Hair follicular keratinocyte (primary cell): ENCODE measurements around the genes ZDHHC8 and AIFM3.

DNA sequence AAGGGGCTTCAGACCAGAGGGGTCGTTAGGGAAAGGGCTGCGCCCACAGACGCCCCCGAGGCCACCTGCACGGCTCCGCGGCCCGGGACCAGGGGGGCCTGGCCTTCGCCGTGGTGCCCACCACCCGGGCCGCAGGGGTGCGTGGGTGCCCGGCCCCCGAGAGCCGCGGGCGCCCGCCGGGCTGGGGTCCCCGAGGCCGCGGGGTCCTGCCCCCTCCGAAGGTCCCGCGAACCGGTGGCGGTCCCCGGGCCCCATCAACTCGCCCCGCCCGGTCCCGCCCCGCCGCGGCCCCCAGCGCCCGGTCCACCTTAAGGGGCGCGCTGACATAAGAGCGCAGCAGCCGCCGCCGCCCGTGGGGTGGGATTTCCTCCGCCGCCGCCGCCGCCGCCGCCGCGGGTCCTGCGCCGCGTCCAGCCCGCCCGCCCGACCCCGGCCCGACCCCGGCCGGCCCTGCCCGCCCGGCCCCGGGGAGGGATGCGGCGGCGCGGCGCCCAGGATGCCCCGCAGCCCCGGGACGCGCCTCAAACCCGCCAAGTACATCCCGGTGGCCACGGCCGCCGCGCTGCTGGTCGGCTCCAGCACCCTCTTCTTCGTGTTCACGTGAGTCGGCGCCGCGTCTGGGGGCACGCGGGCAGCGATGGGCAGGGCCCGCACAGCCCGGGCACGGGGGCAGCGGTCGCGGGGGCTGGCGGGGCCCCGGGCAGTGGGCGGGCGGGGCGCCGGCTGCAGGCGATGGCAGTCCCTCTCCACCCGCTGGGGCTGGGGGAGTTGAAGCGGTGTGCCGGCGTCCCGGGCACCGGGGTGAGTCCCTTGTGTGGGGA lies at the start of gene ZDHHC8:
Gene ZDHHC8, plus strand, starts transcription at position 353 of the 821 bp plus-strand sequence.
- RAMPAGE, long total RNA, result no peak

GRCh38 chr22:20242701-20243186 lies 25.4 kb downstream of the RTN4R start:
- RAMPAGE, long total RNA, result no peak

DNA sequence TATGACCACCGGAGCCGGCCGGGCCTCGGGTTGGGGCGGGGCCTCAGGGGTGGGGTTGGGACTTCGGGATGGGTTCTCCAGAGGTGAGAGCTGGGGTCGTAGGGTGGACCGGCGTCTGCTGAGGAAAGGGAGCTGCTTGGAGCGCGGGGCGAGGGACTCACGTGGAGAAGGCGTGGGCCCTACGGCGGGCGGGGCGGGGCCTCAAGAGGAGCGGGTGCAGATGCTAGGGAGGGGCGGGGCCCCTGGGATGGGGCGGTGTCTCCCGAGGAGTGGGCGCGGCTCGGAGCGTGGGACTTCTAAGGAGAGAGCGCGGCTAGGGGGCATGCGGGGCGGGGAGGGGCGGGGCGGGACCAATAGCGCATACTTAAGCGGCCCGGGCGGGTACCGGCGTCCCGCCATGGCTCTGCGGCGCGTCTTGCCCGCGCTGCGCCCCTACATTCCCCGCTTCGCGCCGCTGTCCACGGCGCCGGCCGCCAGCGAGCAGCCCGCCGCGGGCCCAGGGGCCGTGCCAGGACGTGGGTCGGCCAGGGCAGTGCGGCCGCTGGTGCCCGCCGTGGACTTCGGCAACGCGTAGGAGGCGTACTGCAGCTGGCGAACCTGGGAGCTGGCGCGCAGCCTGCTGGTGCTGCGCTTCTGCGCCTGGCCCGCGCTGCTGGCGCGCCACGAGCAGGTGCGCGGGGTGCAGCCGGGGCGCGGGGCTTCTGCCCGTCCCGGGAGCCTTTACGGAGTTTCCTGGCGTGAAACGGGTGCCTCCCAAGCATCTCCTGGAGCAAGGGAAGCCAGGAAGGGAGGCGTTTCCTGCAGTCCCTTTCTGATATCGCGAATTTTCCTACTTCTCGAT lies 20.3 kb downstream of the DGCR6L start:
- RAMPAGE, long total RNA, result no peak

DNA sequence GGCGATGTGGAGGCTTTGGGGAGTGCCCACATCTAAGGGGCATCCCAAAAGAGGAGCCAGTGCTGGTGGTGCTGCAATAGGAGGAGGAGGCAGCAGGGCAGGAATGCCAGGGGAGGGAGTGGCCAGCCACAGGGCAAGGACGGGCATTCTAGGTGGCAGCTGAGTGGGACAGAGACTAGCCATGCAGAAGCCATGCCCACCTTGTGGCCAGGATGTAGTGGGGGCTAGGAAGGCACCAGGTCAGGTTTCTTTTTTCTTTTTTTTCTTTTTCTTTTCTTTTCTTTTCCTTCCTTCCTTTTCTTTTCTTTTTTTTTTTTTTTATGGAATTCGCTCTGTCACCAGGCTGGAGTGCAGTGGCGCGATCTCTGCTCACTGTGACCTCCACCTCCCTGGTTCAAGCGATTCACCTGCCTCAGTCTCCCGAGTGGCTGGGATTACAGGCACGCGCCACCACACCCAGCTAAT lies 18.8 kb downstream of the DGCR6L start:
- RAMPAGE, long total RNA, result no peak

DNA sequence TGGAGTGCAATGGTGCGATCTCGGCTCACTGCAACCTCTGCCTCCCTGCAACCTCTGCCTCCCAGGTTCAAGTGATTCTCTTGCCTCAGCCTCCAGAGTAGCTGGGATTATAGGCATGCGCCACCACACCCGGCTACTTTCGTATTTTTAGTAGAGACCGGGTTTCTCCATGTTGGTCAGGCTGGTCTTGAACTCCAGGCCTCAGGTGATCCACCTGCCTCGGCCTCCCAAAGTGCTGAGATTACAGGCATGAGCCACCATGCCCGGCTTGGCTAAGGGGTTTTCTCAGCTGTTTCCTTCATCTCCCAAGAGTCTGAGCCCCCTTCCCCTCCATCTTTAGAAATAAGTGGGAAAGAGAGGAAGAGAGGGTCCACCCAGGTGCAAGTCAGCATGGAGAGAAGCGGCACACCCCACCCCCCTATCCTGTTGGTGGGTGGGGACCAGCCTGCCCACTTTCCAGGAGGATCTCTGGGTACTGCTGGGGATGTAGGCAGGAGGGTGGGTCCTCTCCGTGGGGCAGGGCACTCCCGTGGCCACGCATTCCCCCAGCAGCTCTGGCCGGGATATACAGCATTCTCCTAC lies 9.2 kb downstream of the SCARF2 start:
- RAMPAGE, long total RNA, result no peak

DNA sequence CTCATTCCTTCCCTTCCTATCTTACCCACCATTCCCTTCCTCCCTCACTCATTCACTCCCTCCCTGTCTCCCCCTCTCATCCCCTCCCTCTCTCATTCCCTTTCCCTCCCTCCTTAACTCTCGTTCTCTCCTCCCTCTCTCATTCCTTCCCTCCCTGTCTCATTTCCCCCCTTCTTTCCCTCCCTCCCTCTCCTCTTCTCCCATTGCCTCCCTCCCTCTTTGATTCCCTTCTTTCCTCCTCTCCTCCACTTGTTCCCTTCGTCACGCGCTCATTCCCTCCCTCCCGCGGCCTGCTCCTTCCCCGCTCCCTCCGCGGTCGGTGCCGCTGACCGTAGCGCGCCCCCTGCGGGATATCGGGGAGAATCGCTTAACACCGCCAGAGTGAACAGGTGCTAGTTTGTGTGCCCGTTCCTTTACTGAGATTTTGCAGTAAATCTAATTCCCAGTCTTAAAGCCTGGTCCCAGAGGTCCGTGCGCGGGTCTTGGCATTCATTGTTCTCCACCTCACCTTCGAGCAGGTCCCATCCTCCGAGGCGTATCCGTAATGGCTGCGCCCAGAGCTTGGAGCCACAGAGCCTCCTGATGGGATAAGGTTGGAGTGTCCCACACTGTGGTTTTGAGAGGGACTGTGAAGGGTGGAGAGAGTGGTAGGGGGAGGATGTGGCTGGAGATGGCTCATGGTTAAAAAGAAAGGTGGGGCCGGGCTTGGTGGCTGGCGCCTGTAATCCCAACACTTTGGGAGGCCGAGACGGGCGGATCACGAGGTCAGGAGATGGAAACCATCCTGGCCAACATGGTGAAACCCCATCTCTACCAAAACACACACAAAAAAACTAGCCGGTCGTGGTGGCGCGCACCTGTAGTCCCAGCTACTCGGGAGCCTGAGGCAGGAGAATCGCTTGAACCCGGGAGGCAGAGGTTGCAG lies 966 bp upstream of the KLHL22 start:
- RAMPAGE, long total RNA, result no peak

GRCh38 chr22:20507792-20508581 lies 577 bp downstream of the MED15 start:
- RAMPAGE, long total RNA, result no peak

GRCh38 chr22:20524090-20524536 lies 16.7 kb downstream of the MED15 start:
- RAMPAGE, long total RNA, result no peak

DNA sequence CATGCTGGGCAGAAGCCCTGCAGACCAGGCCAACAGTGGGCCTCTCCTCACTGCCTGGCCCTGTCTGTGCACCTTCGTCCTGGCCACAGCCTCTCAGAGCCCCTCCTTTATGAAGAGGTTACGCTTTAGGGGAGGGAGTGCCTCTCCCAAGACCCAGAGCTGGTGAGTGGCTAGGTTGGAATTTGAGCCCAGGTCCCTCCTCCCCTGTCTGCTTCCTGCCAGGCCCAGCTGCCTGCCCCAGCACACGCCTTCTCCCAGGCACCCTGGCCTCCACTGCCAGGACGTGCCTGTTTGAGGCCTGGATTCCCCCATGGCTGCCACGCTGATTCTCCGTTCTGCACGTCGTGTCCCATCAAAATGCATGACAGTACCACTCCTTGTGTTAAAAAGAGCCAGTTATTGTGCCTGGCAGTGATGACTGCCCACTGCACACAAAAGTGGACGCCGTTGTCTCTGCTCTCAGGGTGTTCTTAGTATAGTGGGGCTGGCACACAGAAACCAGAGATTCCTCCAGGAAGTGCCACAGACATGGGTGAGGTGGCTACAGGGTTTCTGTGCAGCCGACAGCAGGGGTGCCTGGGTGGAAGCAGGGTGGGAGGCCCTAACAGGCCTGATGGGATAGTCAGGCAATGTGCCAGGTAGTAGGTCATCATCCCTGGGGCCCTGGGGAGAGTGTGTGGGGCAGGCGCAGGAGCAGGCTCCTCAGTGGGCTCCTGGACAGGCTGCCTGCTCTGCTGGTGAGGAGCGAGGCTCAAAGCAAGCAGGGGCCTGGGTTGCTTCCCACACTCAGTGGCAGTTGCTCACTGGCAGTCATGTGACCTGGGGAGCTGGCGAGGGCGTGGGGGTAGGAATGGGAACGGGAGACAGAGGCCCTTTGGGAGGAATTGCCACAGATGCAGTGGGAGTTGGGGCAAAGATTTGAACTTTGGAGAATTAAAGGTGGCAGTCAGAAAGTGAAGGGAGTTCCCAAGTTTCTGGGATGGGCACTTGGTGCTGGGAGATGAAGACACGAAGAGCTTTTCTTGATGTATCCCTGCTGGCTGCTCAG lies 24.2 kb downstream of the MED15 start:
- RAMPAGE, long total RNA, result no peak

GRCh38 chr22:20710490-20711113 lies 63.3 kb upstream of the SERPIND1 start:
- RAMPAGE, long total RNA, result no peak

DNA sequence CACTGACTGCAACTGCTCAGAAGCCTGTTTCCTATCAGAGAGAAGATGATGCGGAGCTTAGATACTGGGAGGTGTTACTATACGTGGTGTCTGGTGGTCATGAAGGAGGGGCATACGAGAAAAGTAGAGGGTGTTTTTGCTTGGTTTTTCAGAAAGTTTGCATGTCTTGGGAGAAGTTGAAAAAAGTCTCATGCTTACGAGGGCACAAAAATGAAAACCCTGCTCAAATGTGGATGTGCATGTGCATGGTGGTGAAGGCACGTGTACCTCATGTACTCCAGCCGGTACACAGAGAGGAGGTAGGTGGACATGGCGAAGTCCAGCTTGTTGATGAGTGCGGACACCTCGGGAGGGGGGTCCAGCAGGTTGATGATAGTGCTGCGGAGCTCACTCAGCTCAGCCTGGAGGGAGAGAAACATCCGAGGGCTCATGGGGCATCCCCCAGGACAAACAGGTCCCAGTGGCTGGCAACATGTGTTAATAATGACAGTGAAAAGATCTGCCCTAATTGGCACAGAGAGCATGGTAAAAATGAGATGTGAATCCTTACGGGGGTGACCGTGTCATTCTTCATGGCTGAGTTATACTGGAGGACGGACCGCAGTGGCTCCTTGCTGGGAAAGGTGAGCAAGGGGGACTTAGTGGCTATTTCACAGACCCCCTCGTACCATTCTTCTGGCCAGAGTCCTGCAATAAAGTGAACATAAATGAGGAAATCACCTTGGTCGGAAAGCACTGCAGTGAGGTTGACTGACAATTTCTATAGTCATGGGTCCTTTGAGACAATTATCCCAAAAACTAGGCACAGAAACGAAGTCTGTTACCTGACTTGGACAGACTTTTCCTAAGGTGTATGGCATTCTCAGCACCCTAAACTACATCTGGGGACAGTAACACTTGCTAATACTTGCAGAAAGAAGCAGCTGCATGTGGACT lies 9.1 kb upstream of the SERPIND1 start:
- RAMPAGE, long total RNA, result no peak

GRCh38 chr22:20772018-20772477 lies 1.9 kb upstream of the SERPIND1 start:
- RAMPAGE, long total RNA, result no peak

DNA sequence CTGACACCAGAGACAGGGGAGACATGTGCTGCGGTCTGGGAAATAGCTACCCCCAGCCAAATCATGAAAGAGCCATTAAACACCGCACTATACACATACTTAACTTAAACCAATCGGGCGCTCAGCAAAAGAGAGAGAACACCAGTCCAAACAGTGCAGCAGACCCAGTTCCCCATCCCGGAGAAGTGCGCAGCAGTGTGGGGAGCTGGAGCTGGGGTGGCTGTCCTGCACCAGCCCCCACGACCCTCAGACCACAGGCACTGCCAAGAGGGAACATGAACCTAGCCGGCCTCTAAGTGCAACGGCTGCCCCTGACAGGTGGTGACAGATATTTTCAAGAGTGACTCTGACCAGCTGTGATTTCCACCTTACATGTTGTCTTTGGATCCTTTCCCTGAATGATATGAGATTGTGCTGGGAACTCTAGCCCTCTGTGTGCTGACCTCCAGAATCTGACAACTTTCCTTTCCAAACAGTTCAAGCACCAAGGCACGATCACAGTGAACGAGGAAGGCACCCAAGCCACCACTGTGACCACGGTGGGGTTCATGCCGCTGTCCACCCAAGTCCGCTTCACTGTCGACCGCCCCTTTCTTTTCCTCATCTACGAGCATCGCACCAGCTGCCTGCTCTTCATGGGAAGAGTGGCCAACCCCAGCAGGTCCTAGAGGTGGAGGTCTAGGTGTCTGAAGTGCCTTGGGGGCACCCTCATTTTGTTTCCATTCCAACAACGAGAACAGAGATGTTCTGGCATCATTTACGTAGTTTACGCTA lies 12.7 kb downstream of the SERPIND1 start:
- RAMPAGE, long total RNA, result no peak

- RAMPAGE, long total RNA, result no peak
Observed at GRCh38 chr22:20918794-20919323, 1.7 kb downstream of the CRKL start.

DNA sequence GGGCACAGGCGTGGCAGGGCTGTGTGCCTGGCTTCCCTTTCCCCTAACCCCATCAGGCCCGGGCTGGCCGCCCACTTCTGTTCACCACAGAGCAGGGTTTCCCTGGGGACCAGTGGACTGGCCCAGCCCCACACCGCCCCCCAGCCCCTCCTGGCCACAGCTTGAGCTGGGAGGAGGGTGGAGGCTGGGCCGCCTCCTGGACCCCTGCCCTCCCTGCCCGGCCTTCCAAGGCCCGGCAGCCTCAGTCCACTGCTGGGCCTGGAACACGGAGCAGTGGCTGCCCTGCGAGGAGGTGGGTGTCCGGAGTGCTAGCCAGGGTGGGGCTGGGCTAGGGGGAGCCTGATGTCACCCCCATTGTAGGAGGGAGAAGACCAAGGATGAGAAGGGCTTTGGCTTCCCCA lies at the start of gene AIFM3:
Gene AIFM3, plus strand, starts transcription at position 244 of the 401 bp plus-strand sequence.
- RAMPAGE, long total RNA, result no peak

DNA sequence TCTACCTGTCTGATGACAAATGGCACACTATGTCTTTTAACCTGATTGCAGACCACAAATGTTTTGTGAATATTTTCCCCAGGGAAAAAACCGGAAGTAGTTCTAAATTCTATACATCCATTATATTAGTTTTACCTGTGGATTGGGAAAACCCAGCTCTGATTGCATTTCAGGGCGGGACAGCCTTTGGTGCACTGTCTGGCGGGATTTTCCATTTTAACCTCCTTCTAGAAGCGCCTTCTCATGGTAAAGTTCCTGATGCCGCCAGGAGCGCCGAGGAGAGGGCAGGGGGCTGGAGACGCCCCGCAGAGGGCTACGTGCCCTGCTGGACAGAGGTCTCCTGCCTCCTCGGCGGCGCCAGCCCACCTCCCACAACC lies 1.3 kb upstream of the P2RX6 start:
- RAMPAGE, long total RNA, result no peak

DNA sequence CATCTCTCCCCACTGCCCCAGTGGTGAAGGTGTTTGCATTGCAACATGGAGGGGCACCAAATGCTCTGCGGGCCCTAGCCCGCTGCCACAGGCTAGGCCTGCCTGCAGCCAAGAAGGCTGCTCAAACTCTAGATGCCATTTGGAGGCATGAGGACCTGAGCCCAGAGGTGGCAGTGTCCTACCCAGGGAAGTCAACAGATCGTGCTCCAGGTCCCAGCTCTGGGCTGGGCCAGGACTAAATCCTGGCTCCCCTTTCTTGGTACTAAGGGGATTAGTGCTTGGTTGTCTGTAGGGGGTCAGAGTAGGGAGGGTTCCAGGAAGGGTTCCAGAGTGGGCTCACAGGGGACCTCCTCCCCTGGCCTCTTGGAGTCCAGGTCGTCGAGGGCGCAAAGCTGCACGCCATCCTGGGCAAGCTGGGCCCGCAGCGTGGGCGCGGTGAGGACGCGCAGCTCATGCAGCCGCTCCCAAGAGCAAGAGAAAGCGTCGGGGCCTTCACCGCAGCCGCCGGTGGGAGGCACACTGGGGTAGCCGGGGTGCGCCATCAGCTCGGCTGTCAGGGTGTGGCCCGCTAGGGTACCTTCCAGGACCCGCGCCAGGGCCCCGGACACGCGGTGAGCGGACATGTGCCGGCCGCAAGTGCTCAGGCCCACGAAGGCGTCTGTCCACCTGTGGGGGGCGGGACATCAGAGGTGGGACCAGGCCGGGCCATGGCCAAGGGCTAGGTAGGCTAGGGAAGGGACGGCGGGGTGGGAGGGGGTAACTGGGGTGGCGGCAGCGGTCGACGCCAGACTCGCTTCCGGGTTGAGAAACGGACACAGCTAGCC lies 1.5 kb downstream of the YDJC start:
- RAMPAGE, long total RNA, result no peak

GRCh38 chr22:21758739-21759905 lies 23.5 kb upstream of the YPEL1 start:
- RAMPAGE, long total RNA, result no peak

DNA sequence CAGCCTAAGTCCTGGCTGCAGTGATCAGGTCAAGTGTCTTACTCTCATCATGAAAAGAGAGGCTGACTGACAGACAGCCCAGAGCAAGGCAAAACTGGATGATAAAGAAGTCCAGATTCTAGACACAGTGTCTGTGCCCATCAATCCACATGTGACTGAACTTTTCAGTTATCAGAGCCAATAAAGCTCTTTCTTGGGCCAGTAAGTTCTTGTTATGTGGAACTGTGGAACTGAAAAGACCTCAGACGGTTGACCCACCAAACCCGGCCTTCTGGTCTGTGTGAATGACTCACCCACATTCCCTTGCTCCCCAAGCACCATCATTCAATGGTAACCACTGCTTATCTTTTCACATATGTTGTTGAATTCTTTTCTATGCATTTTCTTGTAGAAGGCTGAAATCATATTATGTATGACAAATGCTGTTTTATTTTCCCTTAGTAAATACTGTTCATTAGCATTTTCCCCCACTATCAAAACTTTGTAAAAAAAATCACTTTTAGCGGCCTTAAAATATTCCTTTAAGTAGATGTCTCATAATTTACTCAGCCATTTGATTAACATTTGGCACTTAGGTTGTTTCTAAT lies 43.4 kb upstream of the YPEL1 start:
- RAMPAGE, long total RNA, result no peak

DNA sequence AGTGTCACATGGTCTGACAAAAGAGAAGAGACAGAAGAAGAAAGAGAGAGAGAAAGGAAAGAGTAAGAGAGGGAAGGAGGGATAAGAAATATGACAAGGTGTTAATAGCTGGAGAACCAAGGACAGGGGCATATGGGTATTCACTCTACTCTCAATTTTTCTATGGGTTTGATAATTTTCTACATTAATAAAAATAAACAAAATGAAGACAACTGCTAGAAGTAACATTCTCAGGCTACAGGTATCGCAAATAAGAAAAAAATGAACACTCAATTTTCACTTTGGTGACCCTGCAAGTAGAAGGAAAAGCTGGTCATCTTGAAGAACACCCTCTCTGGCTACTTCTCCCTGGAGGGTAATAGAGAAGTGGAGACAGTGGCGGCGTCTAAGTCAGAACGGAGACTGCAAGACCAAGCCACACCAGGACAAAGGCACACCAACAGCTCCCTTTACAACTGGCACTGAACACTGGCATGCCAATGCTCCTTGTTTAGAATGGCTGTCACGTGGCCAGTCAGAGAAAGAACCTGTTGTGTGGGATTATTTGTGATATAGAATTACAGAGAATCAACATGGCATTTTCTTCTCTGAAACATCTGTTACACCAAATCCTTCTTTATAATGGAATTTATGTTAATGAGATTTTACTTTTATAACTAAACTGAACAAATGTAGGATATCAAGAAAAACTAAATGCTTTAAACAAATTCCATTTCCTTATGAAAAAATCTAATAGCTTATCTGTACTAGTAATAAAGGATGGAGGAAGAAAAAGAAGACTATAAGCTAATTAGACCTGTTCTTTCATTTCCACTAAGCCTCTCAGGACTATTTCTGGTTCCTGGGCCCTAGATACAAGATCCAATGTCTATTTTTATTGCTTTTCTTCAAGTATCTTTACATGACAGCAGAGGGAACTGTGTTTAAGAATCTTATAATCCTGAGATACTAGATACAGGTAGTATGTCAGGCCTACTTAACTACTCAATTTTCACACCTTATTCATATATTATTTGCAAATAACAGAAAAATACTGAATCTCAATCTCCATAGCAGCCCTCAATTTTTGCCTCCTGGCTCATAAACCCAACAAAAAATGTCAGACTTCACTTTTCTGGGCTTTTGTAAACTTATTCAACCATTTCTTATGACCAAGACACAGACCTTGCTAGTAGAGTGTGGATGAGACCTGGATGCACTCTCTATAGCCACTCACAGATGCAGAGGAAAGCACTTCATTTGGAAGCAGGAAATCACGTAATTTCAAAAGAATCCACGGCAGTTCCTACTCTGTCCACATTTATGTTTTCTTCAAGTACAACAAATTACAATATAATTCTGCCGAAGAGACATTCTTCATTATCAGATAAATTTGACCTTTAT lies 61.5 kb upstream of the YPEL1 start:
- RAMPAGE, long total RNA, result no peak